Parotid gland (tissue), 1 donor: Measurements from ENCODE around the genes NPIPB6 and SPNS1.

- PRO-cap = no peak
Observed at GRCh38 chr16:27374150-27374661, 27.8 kb upstream of the IL21R start.

DNA sequence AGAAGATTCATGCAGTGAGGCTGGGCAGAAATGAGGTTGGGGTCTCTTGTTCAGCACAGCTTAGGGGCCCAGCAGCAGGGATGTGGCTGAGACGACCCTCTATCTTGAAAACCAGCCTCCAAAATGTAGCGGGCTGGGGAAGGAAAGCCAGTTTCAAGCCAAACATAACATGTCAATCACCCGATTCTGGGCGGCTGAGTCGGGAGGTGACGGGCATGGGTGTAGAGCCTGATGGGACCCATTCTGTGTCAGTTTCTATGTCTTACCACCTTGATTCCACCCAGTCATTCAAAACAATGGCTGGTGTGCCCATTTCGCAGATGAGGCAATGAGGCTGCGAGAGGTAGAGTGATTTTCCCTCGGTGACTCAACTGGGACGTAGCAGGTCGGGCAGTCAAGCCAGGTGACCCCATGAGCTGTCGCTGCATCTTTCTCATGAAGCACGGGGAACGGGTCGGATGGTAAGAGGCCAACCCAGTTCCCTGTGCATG, 831 bp downstream of the IL21R start:
- PRO-cap = no peak

DNA sequence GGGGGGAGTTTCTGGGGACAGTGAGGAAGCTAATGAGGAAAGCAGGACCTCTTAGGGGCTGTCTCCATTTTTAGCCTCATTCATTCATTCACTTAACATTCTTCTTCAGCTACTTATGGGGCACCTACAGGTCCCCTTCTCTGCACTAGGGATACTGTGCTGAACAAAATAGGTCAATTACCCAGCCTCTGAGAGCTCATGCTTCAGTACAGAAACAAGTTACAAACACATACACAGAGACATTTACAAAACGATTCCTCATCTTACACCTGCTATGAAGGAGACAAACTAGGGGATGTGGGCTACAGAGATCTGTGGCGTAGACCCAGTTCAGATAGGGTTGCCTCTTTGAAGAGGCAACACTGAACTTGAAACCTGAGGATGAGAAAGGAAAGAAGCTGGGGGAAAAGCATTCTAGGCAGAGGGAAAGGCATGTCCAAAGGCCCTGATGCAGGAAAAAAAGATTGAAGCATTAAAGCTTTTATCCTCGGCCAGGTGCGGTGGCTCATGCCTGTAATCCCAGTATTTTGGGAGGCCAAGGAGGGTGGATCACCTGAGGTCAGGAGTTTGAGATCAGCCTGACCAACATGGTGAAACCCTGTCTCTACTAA, 5.2 kb downstream of the IL21R start:
- PRO-cap = no peak

- PRO-cap = no peak
Observed at GRCh38 chr16:27701596-27701861, 151.6 kb downstream of the KATNIP start.

DNA sequence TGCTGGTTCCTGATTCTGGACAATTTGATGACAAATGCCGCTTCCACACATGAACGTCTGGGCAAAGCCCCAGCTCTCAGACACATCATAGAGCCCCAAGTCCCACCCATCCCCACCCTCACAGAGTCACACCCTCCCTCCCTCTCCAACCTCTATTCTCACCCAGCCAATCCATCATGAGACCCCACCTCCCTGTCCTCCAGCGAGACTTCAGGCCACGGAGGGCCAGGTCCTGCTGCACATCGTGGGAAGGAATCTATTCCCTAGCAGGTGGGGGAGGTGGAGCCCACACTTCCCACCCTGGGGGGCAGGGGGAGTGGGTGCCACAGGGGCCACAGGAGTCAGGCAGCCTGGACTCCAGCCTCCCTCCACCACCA, 33.8 kb upstream of the GSG1L start:
- PRO-cap = no peak

GRCh38 chr16:28105772-28106644, 42.5 kb upstream of the GSG1L start:
- PRO-cap = no peak

- PRO-cap = no peak
Observed at GRCh38 chr16:28363341-28363797, at the start of gene NPIPB6. TSS of gene NPIPB6 (minus strand) at chr16:28363508.

- PRO-cap = no peak
Observed at GRCh38 chr16:28526522-28526857, 12.3 kb downstream of the NUPR1 start.

- PRO-cap = no peak
Observed at GRCh38 chr16:28537838-28538507, 801 bp downstream of the NUPR1 start.

DNA sequence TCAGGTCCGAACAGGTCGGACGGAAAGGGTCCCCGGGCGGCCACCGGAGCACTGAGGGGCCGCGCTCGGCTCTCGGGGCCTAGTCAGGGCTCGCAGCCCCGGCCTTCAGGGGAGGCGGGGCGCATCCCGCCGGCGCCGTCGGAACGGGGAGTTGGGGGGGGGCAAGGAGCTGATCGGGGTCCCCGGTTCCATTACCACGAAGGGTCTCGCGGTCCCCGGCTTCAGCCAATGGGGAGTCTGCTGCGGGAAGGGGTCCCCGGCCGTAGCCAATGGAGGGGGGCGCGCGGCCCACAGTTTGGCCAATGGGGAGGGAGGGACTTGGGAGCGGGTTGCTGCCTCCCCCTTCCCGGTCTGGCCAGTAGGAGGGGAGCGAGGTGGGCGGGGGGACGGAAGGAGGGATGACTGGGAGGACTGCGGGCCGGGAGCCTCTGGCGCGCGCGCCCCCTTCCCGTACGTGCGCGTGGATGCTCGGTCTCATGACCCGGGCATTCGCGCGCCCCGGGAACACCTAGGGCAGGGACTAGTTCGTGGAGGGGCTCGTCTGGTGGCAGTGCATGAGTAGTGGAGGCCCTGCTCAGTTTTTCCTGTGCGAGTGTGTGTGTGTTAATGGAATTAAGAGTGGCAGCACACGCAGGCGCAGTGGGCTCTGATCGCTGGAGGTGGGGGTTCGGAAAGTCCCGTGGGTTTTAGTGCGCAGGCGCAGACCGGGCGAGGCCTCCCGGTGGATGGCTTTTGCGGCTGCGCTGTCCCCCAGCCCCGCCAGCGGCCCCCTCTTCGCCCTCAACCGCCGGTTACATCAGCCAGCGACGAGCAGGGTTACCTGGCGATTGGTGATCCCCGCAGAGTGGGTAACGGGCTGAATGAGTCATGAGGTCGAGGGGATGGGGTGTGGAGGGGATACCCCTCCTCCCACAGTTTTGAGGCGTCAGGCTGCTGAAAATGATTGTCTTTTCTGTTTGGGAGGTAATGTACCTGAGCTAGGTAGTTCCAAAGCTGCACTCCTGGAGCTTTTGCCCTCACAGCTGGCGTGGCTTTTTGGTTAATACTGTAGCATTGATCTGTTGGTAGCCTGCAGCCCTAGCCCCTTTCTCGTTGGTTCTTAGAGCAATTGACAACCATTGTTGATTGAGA, 1.3 kb downstream of the ATXN2L start:
- PRO-cap = bidirectional peak, plus-strand start at position 395 of the sequence, minus-strand start at position 271 of the sequence; unidirectional peak, minus-strand start at position 586 of the sequence

DNA sequence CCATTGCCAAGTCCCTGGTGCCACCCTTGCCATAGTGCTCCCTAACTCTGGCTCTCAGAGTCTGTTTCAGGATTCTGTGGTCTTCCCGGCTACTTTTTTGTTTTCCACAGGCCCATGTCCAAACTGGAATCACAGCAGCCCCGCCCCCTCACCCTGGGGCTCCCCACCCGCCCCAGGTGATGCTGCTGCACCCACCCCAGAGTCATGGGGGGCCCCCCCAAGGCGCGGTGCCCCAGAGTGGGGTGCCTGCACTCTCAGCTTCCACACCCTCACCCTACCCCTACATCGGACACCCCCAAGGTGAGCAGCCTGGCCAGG, 10.4 kb downstream of the TUFM start:
- PRO-cap = no peak

DNA sequence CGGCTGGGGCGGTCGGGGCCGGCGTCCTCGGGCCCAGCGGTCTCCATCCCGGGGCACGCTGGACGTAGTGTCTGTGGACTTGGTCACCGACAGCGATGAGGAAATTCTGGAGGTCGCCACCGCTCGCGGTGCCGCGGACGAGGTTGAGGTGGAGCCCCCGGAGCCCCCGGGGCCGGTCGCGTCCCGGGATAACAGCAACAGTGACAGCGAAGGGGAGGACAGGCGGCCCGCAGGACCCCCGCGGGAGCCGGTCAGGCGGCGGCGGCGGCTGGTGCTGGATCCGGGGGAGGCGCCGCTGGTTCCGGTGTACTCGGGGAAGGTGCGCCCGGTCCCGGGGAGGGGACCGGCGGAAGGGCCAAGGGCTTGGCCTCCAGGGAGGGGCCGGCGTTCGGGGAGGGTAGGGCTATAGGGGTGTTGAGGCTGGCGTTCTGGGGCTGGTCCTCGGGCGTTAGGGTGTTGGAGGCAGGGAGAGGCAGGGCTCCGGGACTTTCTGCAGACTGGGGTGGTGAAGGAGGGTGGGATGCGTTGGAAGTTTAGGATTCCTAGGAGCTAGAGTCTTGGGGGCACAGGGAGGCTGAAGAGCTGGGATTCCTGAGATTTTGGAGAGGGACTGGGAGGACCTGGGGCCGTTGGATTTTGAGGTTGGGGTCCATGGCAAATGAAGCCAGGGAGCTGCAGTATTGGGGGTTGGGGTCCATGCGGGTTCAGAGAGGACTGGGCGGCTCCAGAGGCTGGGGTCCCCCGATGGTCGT, 519 bp downstream of the NFATC2IP start:
- PRO-cap = no peak

DNA sequence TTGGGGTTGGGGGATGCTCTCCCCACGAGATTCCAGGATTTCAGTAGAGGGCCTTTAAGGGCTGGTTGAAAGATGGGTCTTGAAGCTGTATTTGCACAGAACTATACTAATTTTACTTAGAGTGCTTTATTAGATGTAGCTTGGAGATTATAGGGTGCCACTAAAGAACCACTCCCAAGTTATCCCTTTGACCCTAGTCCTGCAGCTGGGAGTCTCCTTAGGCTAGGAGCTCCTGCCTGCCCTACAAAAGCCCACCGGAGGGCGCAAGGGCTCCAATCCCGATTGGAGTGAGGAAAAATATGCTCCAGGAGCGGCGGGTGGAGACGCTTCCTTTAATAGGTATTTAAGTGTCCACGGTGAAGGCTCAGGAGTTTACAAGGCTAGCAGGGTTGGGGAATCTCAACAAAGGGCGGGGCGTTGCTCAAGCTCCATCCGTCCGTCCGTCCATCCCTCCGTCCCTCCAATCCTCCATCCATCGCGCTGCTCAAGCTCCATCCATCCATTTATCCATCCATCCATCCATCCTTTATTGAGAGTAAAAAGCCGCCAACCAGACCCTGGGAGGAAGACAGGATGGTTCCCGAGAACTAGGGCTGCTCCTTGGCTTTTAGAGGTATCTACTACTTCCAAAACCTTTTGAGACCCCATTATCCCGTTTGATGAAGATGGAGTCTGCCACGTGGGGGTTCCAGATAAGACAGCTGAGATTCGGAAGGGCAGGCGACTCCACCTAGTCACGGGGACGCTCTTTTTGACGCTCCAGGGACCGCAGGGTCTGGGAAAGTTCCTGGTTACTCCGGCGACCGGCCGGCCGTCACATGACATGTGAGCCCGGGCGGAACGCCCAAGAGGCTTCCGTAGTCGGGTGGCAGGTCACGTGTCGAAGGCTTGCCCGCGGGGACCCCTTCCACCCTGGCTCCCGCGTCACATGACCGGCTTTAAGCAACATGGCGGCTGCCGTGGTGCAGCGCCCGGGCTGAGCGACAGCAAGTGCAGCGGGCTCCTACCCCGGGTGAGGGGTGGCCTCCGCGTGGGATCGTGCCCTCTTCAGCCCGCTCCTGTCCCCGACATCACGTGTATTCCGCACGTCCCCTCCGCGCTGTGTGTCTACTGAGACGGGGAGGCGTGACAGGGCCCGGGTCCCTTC, at the start of gene SPNS1:
SPNS1 (plus strand) TSS at position 927 of the 1,147 bp plus-strand sequence.
- PRO-cap = no peak

GRCh38 chr16:28990173-28990817, 5.4 kb downstream of the LAT start:
- PRO-cap = no peak

GRCh38 chr16:29007803-29008606, 23.2 kb downstream of the LAT start:
- PRO-cap = no peak

GRCh38 chr16:29183006-29183318, 198.1 kb downstream of the LAT start:
- PRO-cap = no peak

DNA sequence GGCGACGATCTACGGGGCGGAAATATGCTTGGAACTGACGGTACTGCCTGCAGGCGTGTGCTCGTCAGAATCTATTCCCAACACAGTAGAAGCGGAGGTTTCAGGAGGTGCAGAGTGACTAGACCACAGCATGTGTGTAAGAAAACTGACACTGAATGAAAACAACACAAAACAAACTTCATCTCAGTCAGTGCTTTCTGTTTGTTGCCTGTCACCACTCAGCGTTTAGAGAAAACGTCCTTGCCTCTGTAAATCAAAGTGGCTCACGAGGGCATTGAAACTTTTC, 210.3 kb downstream of the LAT start:
- PRO-cap = no peak

- PRO-cap = no peak
Observed at GRCh38 chr16:29272064-29272621, 134.4 kb downstream of the NPIPB11 start.

DNA sequence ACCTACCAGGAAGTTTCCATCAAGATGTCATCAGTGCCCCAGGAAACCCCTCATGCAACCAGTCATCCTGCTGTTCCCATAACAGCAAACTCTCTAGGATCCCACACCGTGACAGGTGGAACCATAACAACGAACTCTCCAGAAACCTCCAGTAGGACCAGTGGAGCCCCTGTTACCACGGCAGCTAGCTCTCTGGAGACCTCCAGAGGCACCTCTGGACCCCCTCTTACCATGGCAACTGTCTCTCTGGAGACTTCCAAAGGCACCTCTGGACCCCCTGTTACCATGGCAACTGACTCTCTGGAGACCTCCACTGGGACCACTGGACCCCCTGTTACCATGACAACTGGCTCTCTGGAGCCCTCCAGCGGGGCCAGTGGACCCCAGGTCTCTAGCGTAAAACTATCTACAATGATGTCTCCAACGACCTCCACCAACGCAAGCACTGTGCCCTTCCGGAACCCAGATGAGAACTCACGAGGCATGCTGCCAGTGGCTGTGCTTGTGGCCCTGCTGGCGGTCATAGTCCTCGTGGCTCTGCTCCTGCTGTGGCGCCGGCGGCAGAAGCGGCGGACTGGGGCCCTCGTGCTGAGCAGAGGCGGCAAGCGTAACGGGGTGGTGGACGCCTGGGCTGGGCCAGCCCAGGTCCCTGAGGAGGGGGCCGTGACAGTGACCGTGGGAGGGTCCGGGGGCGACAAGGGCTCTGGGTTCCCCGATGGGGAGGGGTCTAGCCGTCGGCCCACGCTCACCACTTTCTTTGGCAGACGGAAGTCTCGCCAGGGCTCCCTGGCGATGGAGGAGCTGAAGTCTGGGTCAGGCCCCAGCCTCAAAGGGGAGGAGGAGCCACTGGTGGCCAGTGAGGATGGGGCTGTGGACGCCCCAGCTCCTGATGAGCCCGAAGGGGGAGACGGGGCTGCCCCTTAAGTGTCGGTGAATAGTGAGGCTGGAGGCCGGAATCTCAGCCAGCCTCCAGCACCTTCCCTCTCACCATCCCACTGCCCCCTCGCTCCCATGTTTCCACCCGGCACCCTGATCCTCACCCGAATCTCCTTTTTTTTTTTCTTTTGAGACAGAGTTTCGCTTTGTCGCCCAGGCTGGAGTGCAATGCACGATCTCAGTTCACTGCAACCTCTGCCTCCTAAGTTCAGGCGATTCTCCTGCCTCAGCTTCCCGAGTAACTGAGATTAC, 1.4 kb downstream of the SPN start:
- PRO-cap = no peak

DNA sequence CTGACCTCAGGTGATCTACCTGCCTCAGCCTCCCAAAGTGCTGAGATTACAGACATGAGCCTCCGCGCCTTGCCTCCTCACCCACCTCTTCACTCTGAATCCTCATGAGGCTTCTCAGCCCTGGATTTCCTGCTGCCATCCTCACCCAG, 2.1 kb downstream of the SPN start:
- PRO-cap = no peak